Epidermal melanocyte (primary cell): Measurements from ENCODE around the gene NSMF.

DNA sequence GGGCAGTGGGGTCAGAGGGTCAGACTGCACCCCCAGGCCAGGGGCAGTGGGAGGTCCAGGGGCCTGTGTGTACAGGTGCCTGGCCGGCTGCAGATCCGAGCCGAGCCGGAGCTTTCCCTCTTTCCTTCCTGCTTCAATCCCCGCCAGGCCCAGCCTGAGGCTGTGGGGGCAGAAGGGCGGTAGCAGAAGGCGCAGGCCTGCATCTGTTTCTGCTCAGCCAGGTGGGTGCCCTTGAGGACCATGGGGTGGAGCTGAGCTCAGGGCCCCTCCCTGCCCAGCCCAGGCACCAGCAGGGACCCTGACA lies 18.9 kb upstream of the NRARP start:
- RRBS: no CpG with 5 or more reads among the region's 7 CpGs

- RRBS: no CpG with 5 or more reads among the region's 22 CpGs
These were observed 8.8 kb upstream of the ENTPD8 start for GRCh38 chr9:137449709-137450547.

GRCh38 chr9:137453766-137454125 lies 5.4 kb downstream of the NSMF start:
- RRBS: no CpG with 5 or more reads among the region's 21 CpGs

GRCh38 chr9:137458358-137459710 lies at the start of gene NSMF:
NSMF (minus strand) TSS chr9:137459334.
- RRBS: 5% methylated on average over 55 of the region's 148 CpGs

- RRBS: no CpG with 5 or more reads among the region's 28 CpGs
These were observed 23.0 kb upstream of the NSMF start for GRCh38 chr9:137481898-137482804.

GRCh38 chr9:137630272-137631150 lies 11.7 kb downstream of the EHMT1 start:
- RRBS: no CpG with 5 or more reads among the region's 9 CpGs

DNA sequence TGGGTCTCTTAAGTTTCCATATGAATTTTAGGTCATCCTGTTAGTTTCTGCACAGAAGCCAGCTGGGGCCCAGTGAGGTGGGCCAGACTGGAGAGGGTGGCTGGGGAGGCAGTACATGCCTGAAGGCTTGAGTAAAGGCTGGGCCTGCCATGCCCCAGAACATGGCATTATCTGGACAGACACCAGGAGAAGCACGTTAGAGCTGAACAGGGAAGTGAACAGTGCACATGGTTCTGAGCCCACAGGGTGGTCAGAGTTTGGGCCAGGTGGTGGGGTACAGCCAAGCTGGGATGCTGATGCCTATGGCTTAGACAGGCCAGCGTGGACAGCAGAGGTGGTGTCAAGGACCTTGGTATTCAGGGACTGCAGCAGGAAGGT lies 35.8 kb downstream of the EHMT1 start:
- RRBS: no CpG with 5 or more reads among the region's 2 CpGs

- RRBS: no CpG with 5 or more reads among the region's 14 CpGs
These were observed 54.3 kb downstream of the EHMT1 start for GRCh38 chr9:137672782-137673828.

DNA sequence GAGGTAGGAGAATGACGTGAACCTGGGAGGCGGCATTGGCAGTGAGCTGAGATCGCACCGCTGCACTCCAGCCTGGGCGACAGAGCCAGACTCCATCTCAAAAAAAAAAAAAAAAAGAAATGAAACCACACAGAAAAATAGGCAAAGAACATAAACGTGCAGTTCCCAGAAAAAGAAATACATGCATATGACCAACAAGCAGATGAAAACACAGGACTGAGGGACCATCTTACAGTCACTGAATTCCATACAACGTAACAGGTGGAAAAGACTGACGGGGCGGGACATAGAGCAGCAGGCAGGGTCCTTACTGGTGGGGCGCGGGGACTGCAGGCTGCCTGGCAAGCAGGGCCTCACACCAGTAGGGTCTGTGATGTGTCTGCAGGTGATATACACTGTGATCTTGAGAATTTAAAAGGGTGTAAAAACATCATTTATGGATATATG lies 81.0 kb upstream of the CACNA1B start:
- RRBS: no CpG with 5 or more reads among the region's 11 CpGs